ENCODE measurements around the genes RAPGEFL1 and WIPF2.

DNA sequence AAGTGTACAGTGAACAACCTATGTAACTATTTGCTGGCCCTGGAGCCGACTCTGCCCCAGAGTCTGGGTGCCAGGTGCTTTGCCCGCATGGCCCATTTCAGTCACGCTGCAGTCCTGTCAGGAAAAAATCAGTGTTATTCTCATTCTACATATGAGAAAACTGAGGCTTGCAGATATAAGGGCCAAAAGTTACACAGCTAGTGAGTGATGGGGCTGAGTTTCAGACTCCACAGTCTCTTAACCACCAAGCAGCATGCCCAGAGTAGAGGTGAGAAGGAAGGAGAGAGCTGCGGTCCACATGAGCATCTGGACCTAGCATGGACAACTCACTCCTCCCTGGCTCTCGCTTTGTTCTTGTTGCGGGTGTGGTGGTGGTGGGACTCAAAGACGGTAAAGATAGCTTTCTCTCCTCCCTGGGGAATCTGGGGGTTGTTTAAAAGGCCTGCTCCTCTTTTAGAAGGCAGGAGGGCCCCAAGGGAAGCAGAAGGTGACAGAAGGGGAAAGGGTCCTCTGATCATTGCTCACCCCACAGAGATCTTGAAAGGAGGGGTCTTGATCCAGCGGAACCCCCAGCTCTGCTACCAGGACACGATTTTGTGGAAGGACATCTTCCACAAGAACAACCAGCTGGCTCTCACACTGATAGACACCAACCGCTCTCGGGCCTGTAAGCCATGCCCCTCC is 9.1 kb downstream of the ERBB2 start:
- RRBS, result no CpG with 5 or more reads among the region's 11 CpGs

DNA sequence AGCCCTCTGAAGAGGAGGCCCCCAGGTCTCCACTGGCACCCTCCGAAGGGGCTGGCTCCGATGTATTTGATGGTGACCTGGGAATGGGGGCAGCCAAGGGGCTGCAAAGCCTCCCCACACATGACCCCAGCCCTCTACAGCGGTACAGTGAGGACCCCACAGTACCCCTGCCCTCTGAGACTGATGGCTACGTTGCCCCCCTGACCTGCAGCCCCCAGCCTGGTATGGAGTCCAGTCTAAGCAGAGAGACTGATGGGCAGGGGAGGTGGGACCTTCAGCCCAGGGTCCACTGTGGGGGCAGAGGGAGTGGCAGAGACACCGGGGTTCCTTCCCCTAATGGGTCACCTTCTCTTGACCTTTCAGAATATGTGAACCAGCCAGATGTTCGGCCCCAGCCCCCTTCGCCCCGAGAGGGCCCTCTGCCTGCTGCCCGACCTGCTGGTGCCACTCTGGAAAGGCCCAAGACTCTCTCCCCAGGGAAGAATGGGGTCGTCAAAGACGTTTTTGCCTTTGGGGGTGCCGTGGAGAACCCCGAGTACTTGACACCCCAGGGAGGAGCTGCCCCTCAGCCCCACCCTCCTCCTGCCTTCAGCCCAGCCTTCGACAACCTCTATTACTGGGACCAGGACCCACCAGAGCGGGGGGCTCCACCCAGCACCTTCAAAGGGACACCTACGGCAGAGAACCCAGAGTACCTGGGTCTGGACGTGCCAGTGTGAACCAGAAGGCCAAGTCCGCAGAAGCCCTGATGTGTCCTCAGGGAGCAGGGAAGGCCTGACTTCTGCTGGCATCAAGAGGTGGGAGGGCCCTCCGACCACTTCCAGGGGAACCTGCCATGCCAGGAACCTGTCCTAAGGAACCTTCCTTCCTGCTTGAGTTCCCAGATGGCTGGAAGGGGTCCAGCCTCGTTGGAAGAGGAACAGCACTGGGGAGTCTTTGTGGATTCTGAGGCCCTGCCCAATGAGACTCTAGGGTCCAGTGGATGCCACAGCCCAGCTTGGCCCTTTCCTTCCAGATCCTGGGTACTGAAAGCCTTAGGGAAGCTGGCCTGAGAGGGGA is 2.7 kb downstream of the MIEN1 start:
- RRBS, result no CpG with 5 or more reads among the region's 20 CpGs

DNA sequence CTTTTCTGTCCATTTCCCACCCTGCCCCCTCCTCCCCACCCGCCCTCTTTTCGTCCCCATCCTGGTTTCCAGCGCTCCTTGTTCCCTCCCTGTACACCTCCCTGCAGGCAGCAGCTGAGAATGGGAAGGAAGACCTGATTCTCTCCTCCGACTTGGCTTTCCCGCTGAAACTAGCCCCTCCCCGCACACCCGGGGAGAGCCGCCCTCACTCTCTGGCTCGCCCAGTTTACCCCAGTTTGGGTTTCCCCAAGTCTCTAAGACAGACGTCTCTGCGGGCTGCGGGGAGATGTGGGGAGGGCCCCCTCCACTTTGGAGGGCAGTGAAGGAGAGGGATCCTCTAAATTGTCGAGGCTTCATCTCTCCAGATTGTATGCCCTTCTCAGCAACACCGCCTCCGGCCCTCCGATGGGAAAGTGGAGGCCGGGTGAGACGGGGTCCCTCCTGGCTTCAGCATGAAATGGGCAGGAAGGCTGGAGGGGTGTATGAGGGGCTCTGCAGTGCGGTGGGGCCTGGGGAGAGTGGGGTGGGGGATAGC is 830 bp downstream of the GRB7 start:
- RRBS, result no CpG with 5 or more reads among the region's 19 CpGs

- RRBS, result 68% methylated on average over 3 of the region's 13 CpGs
Observed at GRCh38 chr17:39742292-39742774, 4.6 kb downstream of the GRB7 start.

DNA sequence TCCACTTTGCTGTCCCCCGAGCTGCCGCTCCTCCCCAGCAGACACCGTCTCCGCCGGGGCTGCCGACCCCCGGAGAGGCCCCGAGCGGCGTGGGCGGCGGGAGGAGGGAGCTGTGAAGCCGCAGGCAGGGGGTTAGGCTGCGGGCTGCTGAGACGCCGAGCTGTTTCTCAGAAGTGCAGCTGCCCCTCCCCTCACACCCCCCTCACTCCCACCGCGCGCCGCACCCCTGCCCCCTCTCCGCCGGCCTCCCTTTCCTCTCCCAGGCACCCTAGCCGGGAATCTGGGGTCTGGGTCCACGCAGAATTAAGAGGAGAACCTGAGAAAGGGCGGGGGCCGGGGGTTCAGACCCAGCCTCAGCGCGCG is 17.0 kb downstream of the GRB7 start:
- RRBS, result 5% methylated on average over 2 of the region's 29 CpGs

GRCh38 chr17:39920706-39921340 is 2.4 kb upstream of the GSDMB start:
- RRBS, result no CpG with 5 or more reads among the region's 15 CpGs

DNA sequence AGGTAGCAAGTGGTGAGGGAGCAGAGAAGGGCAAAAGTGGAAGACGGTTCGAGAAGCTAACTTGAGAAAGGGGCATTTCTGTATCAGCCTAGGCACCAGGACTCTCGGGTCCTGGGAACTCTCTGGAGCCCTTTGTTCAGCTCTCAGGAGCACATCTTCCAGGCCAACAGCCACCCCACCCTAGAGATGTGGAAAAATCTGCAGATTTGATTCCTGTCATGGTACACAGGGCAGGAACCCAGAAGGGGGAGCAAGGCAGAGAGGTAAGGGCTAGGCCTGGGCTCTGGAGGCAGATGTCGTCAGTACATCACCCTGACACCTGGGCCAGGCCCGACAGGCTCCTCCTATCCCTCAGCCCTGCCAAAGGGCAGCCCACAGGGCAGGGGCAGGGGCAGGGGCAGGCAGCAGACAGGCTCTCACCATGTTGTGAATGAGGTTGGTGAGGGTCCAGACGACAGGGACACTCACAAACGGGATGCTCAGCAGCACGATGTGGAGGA is 3.7 kb downstream of the ORMDL3 start:
- RRBS, result no CpG with 5 or more reads among the region's 8 CpGs

- RRBS, result no CpG with 5 or more reads among the region's 13 CpGs
Observed at GRCh38 chr17:40064683-40065764, 2.3 kb downstream of the THRA start.

- RRBS, result no CpG with 5 or more reads among the region's 14 CpGs
Observed at GRCh38 chr17:40090173-40091081, 10.0 kb downstream of the NR1D1 start.

GRCh38 chr17:40113526-40113997 is 8.2 kb upstream of the MSL1 start:
- RRBS, result no CpG with 5 or more reads among the region's 9 CpGs

DNA sequence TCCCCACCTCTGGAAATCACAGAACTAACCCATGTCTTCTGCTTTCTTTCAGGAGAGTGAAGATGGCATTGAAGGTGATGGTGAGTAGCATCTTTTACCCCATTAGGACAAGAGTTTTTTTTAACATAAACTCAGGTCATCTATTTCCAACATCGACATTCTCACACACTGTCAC is 705 bp downstream of the CASC3 start:
- RRBS, result no CpG with 5 or more reads among the region's 1 CpG

DNA sequence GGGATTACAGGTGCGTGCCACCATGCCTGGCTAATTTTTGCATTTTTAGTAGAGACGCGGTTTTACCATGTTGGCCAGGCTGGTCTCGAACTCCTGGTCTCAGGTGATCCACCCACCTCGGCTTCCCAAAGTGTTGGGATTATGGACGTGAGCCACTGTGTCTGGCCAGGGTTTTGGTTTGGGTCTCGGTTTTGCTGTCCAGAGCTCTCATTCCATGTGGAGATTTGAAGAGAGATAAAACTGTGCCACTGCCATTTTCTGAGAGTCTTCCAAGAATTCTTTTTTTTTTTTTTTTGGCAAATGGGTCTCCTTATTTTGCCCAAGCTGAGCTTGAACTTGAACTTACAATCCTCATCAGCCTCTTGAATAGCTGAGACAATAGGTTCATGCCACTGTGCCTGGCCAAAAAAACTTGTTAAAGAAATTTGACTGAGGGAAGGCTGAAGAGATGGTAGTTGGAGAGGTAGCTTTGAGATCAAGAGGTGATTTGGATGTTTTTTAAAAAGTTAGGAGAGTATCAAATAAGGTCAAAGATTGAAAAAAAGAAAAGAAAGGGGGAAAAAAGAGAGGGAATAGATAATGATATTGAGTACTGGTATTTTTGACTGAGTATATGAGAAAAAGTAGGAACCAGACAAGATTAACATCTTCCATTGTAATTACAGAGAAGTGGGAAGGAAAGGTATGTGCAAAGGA is 8.8 kb downstream of the CASC3 start:
- RRBS, result no CpG with 5 or more reads among the region's 7 CpGs

- RRBS, result no CpG with 5 or more reads among the region's 7 CpGs
Observed at GRCh38 chr17:40176014-40176802, 1.1 kb upstream of the RAPGEFL1 start.

DNA sequence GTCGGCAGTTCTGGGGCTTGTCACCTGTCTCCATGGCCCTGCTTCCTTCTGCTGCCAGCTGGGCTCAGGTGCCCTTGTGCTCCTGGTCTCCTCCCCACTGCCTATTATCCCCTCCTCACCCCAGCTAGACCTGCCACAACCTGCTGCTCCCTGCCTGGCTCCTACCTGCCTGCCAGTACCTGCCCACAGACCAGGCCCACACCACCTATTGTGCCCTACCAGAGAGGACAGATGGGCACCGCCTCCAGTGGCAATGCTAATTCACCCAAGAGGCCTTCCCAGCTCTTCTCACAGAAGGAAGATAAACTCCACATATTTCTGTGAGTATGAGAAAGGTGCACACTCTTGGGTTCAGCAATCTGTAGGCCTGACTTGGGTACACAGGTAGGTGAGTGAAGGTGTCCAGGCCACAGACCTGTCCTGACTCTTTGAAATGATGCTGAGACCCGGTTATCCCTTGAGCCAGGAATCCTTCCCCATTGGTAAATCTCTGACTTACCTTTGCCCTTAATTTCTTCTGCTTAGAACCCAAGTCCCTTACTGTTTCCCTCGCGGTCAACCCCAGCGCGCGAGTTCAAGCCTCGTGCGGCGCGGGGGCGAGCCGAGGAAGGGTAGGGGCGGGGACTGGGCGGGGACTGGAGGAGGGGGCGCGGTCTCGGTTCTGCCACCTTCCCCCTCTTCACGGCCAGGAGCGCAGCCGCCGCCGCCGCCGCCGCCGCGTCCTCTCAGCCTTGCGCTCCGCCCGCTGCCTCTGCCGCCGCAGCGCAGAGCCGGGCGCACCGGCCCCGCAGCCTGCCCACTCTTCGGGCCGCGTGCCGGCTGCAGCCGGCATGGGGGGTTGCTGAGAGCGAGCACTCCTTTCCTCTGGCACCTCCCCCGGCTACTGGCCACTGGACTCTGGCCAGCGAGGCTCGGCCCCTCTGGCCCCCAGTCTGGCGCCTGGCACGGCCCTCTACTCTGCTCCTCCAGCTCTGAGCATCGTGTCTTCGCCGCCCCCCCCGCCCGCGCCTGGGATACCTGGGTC is at the start of gene RAPGEFL1:
RAPGEFL1 (plus strand) TSS at position 668 of the 1,024 bp plus-strand sequence.
- RRBS, result 4% methylated on average over 9 of the region's 56 CpGs

DNA sequence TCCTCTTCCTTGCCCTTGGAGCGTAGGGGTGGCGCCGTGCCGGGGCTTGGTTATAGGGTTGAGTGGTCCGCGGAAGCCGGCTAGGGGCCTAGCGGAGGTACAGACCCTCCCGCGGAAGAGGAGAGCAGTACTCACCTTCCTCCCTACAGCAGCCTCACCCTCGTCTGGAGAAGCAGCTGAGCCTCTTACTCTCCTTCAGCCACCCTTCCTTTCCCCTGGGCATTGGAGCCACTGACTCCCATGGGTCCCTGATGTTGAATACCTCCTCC is 1.1 kb downstream of the RAPGEFL1 start:
- RRBS, result 97% methylated on average over 4 of the region's 11 CpGs

GRCh38 chr17:40219079-40220024 is at the start of gene WIPF2:
Gene WIPF2, plus strand, starts transcription at chr17:40219304.
- RRBS, result 3% methylated on average over 24 of the region's 65 CpGs

DNA sequence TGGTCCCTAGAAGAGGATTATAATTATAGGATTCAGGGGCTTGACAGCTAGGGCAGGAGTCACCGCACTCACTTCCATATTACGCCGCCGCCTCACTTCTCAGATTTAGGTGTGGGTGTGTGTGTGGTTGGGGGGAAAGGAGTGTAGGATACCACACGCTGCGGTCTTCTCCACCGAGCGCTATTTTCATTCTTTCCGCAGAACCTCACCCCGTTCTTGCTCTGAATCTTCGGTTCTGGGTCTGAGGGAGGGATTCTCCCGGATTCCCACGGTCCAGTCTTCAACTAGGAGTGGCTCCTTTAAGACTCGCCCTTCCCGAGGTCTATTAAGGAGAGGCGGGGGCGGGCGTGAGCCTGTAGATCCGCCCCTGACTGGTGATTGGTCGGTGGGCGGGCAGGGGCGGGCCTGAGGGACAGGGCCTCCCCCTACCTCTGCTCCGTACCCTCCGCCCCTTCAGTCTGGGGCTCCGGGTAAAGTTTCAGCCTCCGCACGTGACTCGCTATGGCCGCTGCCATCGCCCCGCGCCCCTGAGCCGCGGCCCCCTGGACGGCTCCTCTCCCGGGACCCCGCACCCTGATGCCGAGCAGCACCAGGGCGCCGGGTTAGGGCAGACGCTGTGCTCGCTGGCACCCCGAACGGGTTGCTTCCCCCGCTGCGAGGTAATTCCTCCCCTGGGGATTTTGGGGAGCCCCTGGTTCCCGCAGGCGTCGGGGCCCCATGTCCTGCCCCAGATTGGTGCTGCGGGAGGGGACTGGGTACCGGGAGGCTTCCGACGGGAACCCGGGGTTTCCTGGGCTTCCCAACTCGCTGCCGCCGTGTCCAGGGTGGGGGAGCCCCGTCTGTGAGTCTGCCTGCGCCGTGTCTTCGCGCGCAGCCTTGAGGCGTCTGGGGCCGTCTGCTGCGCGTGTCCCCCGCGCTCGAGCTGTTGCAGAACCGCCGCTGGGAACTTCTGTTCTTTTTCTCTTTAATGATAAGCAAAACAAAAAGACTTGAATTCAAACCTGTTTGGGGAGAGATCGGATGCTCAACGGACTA is 9.1 kb downstream of the RARA start:
- RRBS, result under 1% methylated on average over 12 of the region's 74 CpGs

DNA sequence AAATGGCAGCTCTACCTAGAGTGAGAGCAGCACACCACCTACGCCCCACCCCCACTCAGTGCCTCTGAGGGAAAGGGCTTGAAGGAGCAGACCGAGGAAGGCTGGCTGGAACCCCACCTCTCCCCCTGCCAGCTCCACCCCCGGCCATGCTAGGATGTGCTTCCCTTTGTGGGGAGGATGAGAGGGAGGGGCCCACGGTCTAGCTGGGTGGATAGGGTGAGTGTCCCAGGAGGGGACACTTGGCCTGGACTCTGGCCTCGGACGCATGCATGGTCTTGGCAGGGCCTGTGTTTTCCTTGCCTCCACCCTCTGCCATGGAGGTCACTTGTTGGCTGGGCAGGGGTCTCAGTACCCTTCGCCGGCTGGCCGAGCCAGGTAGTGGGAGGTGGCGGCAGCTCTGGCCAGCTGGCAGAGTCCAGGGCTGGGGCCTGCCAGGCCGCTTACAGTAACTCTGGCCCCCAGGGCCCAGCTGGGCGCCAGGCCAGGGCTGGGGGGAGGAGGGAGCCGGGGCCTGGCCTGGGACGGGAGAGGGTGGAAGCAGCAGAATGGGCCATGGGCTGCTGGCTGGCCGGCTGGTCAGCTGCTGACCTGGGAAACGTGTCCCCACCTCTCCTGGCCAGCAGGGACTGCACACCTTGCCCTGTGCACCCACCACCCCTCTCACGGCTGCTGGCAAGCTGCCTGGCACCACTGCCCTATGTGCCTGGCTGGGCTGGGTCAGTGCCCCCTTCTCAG is 22.9 kb downstream of the RARA start:
- RRBS, result 12% methylated on average over 3 of the region's 17 CpGs

- RRBS, result no CpG with 5 or more reads among the region's 6 CpGs
Observed at GRCh38 chr17:40332494-40332997, 23.6 kb downstream of the RARA start.

DNA sequence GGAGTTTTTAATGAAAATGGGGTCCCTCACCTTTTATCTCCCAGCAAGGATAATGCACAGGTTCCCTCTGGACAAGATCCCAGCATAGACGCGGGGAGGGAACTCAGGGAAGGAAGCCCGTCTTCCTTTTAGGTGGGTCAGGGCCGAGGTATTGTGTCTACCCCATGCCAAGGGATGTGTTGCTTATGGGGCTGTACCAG is 26.6 kb downstream of the GJD3 start:
- RRBS, result no CpG with 5 or more reads among the region's 4 CpGs